ENCODE measurements around a stretch of chr11.

GRCh38 chr11:78046126-78046697, 17.4 kb upstream of the THRSP start:
- PRO-cap, 3 experiments, result peak in 1 of 3 experiments; most common minus-strand start chr11:78046277 (in 1)
- RRBS, result 2% methylated on average over 6 of the region's 24 CpGs

GRCh38 chr11:78078454-78078852, 1.2 kb downstream of the NDUFC2 start:
- PRO-cap, 3 experiments, result no peak in any of the 3 experiments
- RRBS, result no CpG with 5 or more reads among the region's 5 CpGs

GRCh38 chr11:78160373-78160984, 21.1 kb upstream of the ALG8 start:
- PRO-cap, 3 experiments, result no peak in any of the 3 experiments
- RRBS, result no CpG with 5 or more reads among the region's 2 CpGs

DNA sequence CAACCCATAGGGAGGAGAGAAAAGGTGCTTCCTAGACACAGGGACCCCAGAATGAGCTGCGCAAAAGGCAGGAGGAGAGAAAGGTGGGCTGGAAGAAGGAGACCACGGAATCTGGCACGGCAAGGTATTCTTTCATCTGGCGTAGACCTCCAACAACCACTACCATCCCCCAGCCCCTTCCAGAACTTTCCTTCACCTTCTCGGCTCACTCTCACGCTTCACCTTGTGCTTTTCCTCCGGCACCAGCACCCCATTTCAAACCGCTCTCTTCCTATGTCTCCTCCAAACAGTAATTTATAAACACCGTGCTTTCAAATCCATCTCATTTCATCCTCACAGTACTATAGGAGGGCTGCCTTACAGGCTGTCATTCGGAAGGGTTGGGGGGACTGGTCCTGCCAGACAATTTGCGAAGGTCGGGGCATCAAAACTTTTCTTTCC, 1.0 kb downstream of the KCTD21 start:
- PRO-cap, 3 experiments, result no peak in any of the 3 experiments
- RRBS, result no CpG with 5 or more reads among the region's 12 CpGs

DNA sequence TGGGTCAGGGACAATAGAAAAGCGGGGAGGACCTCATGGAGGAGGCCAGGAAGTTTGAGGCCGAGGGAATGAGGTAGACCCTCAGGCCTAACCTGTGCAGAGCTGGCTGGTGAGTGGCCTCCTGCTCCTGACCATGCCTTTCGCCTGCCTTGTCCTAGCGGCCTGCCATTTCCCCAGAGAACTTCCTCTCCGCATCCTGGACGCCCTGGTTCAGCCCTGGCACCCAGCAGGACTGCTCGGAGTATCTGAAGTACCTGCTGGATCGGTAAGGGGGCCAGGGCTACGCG, 19.9 kb downstream of the USP35 start:
- PRO-cap, 3 experiments, result no peak in any of the 3 experiments
- RRBS, result no CpG with 5 or more reads among the region's 10 CpGs

DNA sequence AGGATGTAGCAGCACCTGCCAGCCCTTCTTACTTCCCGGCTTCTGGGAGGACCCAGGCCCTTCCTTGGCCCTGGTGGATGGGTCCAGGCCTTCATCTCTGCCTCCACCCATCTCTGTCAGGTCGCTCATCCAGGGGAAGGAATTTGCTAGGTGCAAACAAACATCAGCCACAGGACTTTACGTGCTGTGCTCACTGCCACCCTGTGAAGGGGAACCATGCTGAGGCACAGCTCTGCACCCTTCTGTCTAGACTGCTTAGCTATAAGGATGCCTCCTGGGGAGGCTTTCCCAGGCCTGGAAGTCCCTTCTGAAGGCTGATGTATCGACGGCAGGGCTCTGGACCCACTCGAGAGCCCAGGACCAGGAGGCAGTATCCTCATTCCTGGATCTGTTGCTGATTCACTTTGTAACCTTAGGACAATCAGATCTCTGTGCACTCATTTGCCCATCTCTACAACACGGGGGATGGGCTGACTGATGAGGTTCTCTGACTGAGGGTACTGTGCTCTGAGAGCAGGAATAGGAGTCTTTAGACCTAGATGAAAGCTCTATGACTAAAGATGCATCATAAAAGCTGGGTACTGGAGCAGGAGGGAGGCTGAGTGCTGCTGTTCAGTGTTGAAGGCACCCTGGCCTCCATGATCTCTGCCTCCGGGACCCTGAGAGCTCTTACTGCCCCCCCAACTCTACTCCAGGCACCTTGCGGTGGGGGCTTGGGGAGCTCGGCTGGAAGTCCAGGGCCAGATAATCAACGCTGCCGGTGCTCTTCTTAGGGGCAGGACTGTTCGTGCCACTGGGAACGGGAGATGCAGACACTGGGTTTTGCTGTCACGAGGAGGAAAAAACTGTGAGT, 31.1 kb downstream of the USP35 start:
- PRO-cap, 3 experiments, result no peak in any of the 3 experiments
- RRBS, result 92% methylated on average over 3 of the region's 15 CpGs

DNA sequence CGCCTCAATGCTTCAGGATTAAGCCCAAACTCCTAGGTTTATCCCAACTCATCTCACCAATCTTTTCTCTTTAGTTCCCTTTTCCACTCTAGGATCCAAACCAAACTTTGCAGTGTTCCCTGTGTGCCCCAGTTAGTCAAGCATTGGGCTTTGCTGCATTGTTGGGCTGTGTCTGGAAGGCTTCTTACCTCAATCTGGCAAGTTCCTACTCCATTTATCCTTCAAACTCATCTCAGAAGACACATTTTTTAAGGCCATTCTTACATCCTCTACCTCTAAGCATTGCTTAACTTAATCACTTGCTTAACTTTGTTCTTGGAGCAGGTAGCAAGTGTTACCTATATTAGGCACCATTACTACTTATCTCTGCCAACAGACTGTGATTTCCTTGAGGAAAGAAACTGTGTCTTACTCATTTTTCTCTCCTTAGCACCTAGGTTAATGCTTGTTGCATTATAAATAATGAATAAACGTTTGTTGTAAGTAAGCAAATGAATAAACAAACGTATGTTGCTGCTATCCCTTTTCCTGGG, 41.0 kb downstream of the USP35 start:
- PRO-cap, 3 experiments, result no peak in any of the 3 experiments
- RRBS, result no CpG with 5 or more reads among the region's 3 CpGs

DNA sequence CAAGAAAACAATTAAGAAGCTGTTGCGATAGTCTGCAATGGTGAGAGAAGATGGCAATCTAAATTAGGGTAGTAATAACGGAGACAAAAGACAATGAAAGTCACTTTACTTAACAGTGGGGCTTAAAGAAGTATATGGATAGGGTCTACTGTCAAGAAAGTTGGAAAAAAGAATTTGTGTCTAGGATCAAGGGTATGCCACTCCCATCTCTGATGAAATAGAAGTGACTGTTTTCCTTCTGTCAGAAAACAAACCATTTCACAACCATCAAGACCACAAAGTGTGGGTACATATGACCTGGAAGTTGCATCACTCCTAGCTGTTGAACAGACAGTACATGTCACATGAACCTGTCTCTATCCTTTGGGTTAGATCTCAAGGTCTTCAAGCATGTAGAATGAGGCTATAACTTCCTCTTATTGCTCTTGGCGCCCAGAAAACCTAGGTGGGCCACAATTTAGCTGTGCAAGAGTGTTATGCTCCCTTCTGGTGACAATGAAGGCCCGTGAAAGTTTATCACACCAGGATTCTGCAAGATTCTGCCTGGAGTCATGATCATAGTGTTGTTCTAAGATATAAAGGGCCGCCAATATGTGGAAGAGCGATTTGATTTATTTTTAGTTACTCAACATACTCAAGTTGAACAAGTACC, 101.5 kb downstream of the USP35 start:
- PRO-cap, 3 experiments, result no peak in any of the 3 experiments
- RRBS, result no CpG with 5 or more reads among the region's 6 CpGs

DNA sequence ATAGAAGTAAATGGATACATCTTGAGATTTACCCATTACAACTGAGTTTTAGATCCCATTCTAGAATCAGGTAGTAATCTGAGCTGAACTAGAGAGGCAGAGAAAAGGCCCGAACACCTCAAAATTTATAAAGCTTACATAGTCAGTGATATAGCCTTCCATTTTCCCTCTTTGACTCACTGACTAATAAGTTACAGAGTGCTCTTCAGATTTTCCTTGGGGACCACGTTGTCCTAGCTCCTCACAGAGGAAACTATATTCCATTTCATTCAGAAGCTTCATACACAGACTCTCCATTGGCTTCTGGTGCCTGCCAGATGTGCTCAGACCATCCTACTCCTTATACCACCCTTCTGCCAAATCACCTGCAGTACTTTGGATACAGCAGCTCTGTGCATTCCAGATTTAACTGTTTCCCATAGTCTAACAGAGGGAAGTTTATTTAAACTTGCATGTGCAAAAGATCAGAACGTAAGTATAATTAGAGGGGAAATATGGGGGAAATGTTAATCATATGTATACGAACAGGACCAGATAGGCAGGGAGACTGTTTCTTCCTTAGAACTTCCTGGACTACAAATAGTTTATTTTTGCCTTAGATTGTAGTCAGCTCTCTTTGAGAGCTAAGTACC, 41.9 kb downstream of the GAB2 start:
- PRO-cap, 3 experiments, result no peak in any of the 3 experiments
- RRBS, result no CpG with 5 or more reads among the region's 4 CpGs

DNA sequence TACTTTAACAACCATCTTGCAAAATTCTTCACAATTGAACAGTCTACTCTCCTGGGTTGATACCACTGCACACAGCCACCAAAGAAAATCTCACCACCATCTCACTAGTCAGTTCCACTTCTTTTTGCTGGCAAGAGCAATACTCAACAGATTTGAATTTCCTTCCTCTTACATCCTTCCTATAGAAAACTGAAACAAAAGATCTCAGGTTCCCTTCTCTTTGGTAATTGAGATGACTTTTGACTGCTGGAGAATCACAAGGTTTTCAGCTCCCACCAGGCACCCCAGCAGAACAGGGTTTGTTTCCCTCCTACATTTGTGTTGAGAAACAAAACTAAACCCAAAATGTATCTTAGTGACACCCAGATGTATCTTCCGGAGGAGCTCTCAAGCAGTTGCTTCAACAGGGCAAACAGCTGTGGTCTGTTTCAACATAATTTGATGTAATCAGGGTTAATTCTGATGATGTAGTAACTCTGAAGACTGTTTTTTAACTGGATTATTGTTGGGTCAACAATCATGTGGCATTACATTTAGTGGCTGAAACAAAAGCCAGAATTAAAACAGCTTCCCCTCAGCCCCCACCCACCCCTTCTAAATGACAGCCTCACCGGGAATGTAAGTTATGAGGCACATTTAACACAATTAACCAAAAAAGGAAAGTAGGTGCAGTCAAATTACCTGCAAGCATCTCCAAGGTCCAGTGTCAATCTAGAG, 7.2 kb upstream of the GAB2 start:
- PRO-cap, 3 experiments, result no peak in any of the 3 experiments
- RRBS, result no CpG with 5 or more reads among the region's 2 CpGs

DNA sequence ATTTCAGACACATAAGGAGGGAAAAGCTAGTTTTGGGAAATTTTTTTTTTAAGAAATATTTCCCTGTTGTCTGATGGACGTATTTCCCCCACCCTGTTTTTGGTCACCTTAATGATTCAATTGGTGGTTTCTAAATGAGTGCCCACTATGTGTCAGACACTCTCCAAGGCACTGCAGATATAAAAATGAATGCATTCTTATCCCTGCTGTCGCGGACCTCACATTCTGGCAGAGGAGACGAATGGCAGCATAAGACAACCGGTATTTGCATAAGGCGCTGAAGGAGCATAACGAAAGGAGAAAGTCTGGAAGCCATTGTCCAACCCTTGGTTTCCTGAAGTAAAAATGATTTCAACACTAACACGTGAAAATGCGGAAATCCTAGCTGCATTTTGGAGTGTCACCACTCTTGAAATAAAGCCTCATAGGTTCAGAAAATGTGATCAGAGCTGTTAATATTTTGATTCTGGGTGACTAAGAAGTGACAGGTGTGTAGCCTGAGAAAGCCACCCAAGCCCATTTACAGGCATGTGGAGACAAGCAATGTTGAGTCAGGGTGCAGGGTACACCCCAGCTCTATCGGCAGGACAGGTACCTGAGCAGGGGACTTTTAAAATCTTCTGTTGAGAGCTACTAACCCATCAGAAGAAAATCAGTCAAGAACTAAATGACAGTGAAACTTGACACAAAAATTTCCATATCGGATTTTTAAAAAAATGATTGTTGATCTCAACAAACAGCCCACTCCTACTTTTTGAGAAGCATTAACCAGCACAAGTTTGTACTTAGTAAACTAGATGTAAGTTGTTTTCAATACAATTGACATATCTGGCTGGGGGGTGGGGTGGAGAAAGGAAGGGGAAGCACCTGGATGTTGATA, 10.2 kb upstream of the GAB2 start:
- PRO-cap, 3 experiments, result no peak in any of the 3 experiments
- RRBS, result no CpG with 5 or more reads among the region's 11 CpGs

DNA sequence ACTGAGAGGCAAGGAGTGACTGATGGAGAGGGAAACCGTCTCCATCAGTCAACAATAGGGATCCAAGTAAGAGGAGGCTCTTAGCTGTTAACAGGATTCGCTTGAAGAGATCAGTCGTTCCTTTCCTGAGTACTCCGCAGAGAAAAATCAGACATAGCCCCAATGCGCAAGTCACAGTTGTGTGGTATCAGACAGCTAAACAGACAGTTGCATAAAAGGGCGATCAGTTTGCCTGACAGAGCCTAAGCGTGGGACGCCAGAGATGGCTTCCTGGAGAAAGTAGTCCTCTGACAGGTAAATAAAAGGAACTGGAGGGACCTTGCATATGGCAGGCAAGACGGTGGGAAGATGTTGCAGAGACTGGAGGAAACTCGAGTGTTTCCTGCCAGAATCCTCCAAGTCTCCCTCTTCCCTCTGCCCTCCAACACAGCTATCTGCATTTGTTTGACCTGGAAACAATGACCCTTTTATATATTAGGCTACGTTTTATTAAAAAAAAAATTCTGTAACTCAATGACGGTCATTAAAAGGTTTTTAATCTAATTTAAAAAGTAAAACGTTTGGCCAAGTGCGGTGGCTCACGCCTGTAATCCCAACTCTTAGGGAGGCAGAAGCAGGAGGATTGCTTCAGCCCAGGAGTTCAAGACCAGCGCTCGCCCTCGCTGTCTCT, 518 bp upstream of the NARS2 start:
- PRO-cap, 3 experiments, result no peak in any of the 3 experiments
- RRBS, result no CpG with 5 or more reads among the region's 18 CpGs

DNA sequence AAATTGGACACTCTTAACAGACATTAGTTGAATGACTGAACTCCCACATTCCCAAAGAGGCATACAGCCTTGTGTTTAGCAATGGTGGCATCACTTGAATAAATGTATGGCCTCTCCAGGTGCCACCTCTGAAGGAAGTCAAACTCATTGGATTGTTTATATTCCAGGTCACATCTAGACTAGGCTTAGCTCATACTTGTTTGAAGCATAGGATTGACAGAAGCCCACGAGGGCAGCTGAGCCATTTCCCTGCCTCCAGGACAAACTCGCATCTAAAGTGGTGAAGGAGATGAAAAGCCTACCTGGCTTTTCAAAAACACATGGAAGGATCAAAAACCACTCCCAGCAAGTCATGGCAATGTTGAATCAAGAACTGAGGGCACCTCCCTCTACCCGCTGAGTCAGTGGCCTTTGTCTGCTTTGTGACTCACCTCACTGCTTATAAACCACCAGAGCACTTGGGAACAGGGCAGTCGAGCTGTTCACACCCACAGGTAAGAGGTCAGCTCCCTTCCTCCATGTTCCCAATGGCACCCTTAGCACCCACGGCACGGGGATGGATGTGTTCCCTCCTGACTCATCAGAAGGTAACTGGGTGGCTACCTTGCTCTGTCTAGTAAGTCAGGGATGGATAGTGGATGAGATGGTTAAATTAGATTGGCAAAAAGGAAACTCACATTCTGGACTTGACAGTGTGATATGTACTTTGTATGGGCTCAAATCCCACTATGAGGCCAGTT, 21.8 kb downstream of the TENM4 start:
- PRO-cap, 3 experiments, result no peak in any of the 3 experiments
- RRBS, result no CpG with 5 or more reads among the region's 6 CpGs

GRCh38 chr11:82895724-82896082, 4.5 kb downstream of the PRCP start:
- PRO-cap, 3 experiments, result no peak in any of the 3 experiments

DNA sequence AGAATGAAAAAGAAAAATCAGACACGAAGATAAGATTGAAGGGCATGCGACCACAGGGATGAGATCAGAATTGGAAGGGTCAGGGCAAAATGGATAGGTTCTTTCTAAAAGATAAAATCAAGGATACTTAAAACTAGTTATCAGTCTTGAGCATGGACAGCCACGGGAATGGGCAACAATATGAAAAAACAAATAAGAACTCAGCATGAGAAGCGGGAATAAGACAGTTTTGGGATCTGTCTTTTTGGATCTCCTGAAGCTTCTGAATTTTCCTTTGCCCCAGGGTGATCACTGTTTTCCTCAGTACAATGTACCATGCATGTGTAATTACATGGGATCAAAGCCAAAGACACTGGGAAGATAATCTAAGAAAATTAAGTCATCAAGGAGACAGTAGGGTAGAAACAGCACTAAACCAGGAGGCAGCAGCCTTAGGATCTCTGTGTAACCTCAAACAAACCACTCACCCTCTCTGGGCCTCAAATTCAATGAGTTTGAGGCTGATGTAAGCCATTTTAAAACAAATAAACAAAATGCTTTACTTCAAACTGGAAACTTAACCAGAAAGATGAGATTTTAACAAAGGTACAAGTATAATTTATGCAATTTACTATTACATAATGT, 77.2 kb downstream of the RAB30 start:
- PRO-cap, 3 experiments, result no peak in any of the 3 experiments
- RRBS, result no CpG with 5 or more reads among the region's 4 CpGs

- PRO-cap, 3 experiments, result no peak in any of the 3 experiments
- RRBS, result no CpG with 5 or more reads among the region's 3 CpGs
Measured at GRCh38 chr11:82996069-82996563, 75.6 kb downstream of the RAB30 start.

- PRO-cap, 3 experiments, result no peak in any of the 3 experiments
- RRBS, result 15% methylated on average over 2 of the region's 7 CpGs
Measured at GRCh38 chr11:83007765-83008444, 63.8 kb downstream of the RAB30 start.

DNA sequence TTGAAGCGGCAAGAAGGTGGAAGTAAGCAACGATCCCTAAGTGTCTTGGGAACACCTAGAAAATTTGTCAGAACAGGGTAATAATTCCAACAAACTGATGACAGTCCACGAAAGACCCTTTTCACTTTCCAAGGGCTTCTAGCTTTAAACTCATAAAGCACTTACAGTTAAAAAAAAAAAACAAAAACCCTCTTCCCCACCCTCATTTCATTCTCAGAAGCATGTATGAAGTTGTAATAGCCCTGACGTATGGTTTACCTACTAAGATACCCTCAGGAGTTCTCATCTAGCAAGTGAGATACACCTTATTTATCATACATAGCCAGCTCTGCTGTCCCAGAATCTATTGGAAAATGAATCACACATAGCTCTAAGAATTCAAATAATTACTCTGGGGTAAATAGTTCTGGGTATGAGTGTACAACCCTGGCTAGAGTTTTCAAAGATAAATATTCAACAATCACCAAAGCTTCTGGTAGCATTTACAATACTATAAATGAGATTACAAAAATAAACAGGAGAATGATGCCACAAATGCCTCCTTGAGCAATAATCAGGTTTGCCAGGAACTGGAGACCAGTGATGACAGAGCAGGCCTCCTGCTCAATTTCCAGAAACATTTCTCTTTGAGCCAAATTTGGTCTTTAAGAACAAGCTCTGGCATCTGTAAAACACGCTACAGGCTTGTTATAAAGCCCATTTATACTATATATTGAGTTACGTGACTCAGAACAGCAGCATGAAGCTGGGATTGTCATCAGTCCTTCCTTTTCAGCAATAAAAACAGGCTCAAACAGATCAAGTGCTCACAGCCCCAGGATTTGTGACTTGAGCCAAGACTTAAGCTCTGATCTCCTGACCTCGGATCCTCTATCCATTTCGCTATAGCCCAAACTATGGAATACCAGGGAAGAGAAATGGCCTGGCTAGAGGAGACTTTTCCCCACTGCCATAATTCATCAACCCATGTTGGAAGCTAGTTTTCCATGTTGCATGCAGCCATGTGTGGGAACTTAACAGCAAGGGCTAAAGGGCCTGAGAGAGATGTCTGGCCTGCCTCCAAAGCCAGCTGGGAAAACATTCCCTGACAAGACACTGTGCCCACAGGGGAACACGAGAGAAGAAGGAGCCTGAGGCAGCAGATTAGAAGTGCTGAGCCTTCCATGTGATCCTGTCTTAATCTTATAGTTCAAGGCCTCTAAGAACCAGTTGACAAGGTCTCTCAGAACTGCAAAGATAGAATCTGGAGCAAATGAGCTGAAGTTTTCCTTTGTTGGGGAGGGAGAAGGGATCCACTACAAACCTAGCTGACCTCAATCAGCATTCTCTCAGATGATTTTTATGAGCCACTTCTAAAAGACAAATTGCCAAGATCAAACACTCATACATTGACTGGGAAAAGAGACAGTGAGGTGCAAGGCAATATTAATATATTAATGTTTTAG, 19.7 kb downstream of the RAB30 start:
- PRO-cap, 3 experiments, result no peak in any of the 3 experiments
- RRBS, result no CpG with 5 or more reads among the region's 9 CpGs

GRCh38 chr11:83073267-83073640, 1.6 kb upstream of the RAB30 start:
- PRO-cap, 3 experiments, result no peak in any of the 3 experiments
- RRBS, result no CpG with 5 or more reads among the region's 1 CpG

- PRO-cap, 3 experiments, result peak in 2 of 3 experiments; most common minus-strand start chr11:83160638 (in 1)
- RRBS, result no CpG with 5 or more reads among the region's 7 CpGs
Measured at GRCh38 chr11:83160124-83161109, 3.5 kb downstream of the PCF11 start.